GM23338 (cell line): ENCODE data around the genes ZNF790, ZNF345 and ZFP30.

DNA sequence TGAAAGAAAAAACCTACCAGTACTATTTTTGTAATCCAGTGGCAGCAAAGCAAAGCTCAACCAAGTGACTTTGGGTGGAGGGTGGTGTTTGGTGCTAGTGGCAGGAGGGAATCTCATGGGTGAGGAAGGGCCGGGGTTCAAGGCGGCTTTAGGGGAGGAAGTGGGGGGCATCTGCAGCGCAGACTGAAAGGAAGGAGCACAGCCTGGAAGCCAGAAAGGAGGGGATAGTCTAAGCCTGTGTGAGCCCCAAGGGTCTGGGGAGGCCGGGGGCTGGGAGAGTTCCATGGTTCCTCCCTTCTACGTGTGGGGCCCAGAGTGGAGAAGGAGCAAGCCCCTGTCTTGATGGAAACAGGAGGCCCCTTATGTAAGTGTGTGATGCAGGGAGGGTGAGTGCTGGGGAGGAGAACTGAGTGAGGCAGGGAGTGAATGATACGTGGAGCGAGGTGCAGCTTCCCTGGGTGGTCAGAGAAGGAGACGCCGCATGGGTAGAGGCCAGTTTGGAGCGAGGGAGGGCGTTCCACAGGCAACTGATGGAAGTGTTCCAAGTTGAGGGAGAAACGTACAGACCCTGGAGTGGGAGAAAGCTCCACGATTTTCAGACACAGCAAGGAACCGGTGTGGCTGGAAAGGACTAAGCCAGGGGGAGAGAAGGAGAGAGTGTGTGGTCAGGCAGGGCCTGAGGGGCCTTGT, 15.9 kb downstream of the MAG start:
- PRO-cap = no peak
- RAMPAGE, long total RNA = no peak

DNA sequence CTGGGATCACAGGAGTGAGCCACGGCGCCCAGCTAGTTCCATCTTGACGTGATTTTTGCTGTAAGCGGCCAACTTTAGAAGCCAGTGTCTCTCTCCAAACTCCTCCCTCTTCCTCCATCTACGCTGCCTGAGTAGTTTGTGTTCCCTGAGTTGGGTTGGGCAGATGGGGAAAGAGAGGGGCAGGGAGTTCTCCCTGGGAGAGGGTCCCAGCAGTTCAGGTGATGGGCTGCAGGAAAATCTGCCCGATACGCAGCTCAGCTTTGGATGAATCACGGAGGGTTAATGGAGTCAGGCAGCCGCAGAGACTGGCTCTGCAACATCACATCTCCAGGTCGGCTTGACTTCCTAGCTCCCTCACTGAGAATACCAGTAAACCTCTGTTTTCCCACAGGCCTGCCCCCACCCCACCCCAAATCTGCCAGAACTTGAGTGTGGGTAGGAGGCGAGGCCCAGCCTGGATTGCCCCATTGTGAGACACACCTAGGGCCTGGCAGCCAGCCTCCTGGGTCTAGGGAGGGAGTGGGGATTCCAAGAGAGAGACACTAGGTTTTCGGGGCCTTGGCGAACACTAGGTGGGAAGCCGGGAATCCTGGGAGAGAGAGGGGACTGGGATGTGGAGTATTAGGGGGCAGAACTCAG, 3.6 kb upstream of the KRTDAP start:
- PRO-cap = no peak
- RAMPAGE, long total RNA = no peak

DNA sequence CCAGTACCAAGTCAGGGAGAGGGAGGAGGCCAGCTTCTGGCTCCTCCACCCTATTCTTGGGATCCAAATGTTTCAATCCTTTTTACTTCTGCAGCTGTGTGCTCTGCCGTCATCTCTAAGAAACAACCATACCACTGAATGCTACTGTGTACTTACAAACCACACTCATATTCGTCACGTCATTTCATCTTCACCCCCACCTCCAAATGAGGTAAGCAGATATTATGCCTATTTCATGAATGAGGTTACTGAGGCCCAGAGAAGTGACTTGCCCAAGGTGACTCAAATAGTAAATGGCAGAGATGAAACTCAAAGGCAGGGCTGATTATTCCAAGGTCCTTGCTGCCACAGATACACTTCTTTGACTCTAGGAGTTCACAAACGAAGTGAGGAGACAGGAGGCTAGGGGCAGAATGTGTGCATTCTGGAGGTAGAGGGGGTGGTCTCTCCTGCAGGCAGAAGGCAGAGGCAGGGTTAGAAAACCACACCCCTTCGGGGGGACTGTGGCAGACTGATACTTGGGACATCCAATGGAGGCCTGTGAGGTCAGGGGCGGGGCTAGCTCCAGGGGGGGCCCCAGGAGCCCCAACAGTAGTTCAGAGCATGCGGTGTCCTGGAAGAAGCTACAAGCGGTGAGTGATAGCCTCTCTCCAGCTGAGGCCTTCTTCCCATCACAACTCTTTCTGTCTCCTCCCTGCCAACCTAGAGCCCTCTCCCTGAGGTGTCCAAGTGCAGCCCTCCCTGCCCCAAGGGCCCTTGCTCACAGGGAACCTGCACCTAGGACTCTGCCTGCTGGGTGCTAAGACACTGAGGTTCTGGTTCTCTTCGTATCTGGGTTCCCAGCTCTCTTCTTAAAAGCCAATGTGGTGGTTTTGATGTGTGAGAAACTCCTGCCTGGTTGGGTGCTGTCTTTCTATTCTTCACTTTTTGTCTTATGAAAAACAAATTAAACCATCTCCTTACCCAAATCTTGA, 4.7 kb upstream of the KMT2B start:
- PRO-cap = bidirectional peak, plus-strand start at position 599 of the sequence, minus-strand start at position 388 of the sequence
- RAMPAGE, long total RNA = no peak

GRCh38 chr19:35733485-35734634, 8.4 kb downstream of the IGFLR1 start:
- PRO-cap = no peak
- RAMPAGE, long total RNA = no peak

DNA sequence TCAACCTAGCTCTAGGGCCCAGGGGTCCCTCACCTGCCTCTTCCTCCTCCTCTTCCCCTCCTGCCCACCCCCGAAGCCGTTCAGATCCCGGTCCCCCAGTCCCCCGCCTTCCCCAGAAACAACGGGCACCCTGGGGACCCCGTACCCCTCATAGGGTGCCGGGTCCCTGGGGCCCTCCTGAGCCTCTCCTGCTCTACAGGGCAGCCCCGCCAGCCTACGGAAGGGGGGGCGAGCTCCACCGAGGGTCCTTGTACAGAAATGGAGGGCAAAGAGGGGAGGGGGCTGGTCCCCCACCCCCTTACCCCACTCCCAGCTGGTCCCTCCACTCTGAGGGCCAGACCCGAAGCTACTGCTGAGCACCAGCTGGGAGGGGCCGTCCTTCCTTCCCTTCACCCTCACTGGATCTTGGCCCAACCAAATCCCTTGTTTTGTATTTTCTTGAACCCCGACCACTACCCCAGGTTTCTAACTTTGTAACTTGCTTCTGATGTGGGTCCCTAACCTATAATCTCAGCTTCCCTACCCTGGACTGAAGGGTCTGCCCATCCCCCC, 12.8 kb downstream of the ARHGAP33 start:
- PRO-cap = no peak
- RAMPAGE, long total RNA = no peak

GRCh38 chr19:35811469-35812056, 1.1 kb downstream of the PRODH2 start:
- PRO-cap = no peak
- RAMPAGE, long total RNA = no peak

- PRO-cap = unidirectional peak, plus-strand start at chr19:35844143
- RAMPAGE, long total RNA = no peak
Observed at GRCh38 chr19:35843662-35844252, 8.5 kb downstream of the NPHS1 start.

GRCh38 chr19:35898218-35898582, 4.1 kb upstream of the HCST start:
- PRO-cap = no peak
- RAMPAGE, long total RNA = no peak

DNA sequence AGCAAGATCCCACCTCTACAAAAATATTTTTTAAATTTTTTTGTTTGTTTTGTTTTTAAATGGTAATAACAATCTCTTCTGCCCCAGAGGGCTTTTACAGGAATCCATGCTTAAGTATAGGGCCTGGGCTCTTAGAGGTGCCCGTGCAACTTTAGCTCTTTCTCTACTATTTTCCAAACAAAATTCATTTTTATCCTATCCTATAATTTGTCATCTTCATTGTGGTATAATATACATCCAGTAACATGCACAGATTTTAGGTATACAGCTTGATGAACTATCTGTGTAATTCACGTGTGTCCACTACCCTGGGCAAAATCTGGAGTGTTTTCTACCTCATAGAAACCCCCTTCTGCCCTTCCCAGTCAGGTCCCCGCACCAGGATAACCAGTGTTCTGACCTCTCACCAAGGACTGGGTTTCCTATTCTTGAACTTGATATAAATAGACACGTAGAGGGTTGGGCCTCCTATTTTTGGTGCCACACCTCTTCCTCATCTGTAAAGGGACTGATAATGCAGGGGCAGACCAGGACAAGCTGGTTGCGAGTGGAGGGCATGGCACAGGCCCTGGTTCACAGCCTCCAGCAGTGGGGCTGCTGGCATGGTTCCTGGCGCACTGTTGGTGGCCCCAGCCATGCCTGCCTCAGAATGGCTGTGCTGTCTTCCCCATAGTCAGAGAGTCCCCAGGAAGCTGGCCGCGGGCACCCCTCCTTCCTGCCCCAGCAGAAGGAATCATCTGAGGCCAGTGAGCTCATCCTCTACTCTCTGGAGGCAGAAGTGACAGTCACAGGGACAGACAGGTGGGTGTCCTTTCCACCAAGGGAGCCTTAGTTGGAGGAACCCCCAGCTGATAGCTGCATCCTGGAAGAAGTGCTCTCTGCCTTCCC, 10.6 kb upstream of the OVOL3 start:
- PRO-cap = no peak
- RAMPAGE, long total RNA = no peak

GRCh38 chr19:36149715-36150868, 2.2 kb downstream of the COX7A1 start:
- PRO-cap = no peak
- RAMPAGE, long total RNA = no peak

GRCh38 chr19:36245080-36245777, 30.3 kb downstream of the ZNF146 start:
- PRO-cap = bidirectional peak, plus-strand start at chr19:36245648, minus-strand start at chr19:36245388
- RAMPAGE, long total RNA = no peak

DNA sequence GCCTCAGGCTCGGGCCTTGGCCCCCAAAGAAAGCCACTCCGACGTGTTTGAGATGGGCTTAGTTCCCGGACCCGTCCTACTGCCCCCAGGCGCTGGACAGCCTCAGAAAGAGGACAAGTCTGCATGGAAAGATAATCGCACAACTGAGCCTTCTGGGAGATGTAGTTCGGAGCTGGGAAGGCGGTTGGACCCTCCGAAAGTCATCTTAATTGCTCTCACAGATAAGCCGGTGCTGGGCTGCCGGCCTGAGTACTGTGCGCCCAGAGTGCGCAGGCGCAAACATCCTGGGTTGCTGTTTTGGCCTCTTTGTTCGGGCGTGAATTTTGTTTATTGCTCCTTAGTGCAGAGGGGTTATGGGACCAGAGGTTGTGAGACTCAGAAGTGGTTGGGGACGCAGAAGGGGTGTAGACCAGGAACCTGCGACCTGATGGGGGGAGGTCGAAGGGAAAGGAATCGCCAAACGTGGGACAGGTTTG, 435 bp upstream of the ZNF566 start:
- PRO-cap = bidirectional peak, plus-strand start outside the sequence, minus-strand start at position 145 of the sequence
- RAMPAGE, long total RNA = no peak

DNA sequence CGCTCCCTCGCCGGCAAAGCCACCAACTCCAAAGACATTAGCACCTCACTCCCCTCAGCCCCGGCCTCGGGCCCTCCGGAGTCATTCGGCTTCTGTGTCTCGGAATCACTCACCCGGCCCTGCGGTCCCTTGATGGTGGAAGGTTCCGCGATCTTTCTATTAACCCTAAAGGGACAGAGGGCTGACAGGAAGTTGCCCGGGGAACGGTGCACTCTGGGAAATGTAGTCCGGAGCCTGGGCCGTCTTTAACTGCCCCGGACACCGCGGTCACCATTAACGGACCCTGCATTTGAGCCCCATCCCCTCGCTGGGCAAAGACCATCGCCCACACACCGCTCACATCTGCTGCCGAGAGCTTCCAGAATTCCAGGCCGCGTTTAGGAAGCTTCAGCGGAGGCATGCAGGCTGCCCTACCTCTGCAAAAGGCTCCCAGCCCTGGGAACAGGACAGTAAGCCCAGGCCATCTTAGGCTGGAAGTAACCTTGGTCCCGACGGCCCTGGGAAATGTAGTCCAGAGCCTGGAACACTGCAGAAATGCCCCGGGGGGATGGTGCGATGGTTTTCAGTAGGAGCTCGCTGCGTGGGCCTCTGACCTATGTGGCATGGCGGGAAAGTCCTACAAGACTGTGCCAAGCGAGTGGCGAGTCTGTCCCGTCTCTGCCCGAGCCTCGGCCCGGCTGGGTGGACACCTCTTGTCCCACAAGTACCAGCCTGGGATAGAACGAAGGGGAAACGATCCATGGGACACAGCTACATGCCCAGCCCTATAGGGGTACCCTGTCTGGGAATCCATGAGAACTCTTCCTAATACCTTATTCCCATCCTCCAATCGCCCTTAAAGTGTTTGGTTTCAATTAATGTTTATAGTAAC, at the start of gene ZNF790:
Gene ZNF790, minus strand, starts transcription at position 164 of the 871 bp plus-strand sequence.
- PRO-cap = bidirectional peak, plus-strand start at position 225 of the sequence, minus-strand start at position 134 of the sequence; bidirectional peak, plus-strand start at position 565 of the sequence, minus-strand start at position 478 of the sequence; bidirectional peak, plus-strand start at position 702 of the sequence, minus-strand start at position 679 of the sequence
- RAMPAGE, long total RNA = no peak

DNA sequence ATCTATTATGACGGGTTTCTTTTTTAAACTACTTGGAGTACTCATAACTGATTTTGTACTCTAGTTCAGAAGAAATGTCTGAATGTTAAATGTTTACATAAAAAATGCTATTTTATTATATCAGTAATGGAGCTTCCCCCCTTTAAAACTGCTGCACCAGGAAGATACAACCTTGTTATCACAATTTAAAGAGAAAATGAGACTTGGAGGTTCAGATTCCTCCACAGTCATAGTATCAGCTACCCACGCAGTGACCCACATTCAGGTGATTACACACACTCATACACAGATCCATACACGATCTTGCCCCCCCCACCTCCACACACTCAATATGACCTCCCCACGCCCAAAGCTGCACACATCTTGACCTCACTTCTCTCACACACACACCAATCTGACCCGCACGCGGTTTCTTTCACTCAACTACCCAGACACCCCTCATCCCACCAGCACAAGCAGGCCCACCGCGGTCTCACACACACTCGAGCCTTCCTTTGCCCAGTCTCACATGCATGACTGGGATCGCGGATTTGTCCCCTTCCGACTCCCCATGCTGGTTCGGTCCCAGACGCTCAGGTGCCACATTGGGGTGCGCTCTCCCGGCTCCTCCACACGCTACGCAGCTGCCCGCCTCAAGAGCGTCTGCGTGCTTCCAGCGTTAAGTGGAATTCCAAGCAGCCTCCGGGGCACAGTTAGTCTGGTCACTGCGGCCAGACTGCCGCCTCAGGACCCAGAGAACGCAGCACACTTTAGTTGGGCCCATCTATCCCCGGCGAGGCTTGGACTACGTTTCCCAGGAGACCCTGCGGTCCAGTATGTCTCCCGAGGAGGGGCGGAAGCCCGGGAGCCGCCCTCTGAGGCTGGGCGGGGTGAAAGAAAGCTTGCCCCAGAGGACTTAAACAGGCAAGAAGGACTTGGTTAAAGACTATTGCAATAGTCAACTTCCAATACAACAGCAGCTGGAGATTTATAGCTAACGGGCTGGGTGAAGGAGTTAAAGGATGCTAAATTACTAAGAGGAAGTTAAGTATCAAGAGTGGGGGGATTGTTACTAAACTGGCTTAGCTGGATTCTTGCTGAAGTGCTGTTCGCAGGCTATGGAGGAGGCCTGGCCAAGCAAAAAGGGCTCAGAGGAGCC, 813 bp upstream of the ZNF345 start:
- PRO-cap = bidirectional peak, plus-strand start at position 689 of the sequence, minus-strand start at position 720 of the sequence
- RAMPAGE, long total RNA = no peak

- PRO-cap = bidirectional peak, plus-strand start at chr19:36850886, minus-strand start at chr19:36850787; bidirectional peak, plus-strand start at chr19:36851159, minus-strand start at chr19:36851111
- RAMPAGE, long total RNA = no peak
Observed at GRCh38 chr19:36850632-36851596, at the start of gene ZNF345. TSS of gene ZNF345 (plus strand) at chr19:36850876.

- PRO-cap = no peak
- RAMPAGE, long total RNA = no peak
Observed at GRCh38 chr19:37007492-37008033, 70.7 kb upstream of the ZNF420 start.

GRCh38 chr19:37313175-37313616, 21.3 kb upstream of the ZNF875 start:
- PRO-cap = no peak
- RAMPAGE, long total RNA = no peak

DNA sequence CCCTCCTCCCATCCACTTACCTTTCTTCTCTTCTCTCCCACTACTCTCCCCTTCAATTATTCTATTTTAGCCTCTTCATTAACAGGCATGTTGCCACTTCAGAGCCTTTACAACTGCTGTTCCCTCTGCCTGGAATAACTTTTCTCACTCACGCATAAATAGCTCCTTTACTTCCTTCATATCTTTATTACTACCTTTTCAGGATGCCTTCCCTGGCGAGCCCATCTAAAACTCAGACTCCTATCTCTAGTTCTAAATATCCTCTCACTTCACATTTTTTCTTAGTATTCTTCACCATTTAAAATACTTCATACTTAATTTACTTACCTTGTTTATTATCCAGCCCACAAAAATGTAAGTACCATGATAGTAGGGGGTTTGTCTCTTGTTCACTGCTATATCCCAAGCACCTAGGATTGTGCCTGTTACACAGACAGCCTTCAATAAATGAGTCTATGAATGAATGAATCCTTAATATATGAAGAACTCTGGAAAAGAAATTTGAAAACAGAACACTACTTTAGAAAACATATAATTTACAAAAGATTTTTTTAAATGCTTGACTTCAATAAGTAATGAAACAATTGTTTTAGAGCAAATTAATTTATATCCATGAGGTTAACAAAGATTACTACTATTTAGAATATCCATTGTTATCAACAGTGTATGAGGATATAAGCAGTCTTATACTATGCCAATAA, 2.1 kb downstream of the ZNF569 start:
- PRO-cap = no peak
- RAMPAGE, long total RNA = no peak

DNA sequence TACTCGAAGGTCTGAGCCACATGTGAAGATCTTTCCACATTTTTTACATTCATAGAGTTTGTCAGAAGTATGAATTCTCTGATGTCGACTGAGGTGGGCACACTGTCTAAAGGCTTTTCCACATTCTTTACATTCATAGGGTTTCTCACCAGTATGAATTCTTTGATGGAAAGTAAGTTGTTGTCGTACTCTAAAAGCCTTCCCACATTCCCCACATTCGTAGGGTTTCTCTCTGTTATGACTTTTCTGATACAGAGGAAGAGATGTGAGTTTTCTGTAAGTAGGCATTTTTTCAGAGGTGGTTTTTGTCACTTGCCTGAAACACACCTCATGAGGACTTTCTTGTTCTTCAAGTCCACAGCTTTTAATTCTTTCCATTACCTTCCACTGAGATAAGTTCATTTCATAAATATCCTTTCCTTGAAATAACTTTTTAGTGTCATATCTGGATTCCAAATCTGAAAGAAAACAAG, 19.4 kb downstream of the ZFP30 start:
- PRO-cap = no peak
- RAMPAGE, long total RNA = no peak

- PRO-cap = bidirectional peak, plus-strand start at chr19:37655579, minus-strand start at chr19:37655426
- RAMPAGE, long total RNA = no peak
Observed at GRCh38 chr19:37655317-37655960, at the start of gene ZFP30. TSS of gene ZFP30 (minus strand) at chr19:37655465.